ENCODE measurements around a stretch of chr20.

- RRBS: 2% methylated on average over 5 of the region's 7 CpGs
These were observed 78.5 kb downstream of the CBFA2T2 start for GRCh38 chr20:33568429-33568774.

GRCh38 chr20:33624304-33625137, 37.6 kb upstream of the C20orf144 start:
- RRBS: no CpG with 5 or more reads among the region's 9 CpGs

DNA sequence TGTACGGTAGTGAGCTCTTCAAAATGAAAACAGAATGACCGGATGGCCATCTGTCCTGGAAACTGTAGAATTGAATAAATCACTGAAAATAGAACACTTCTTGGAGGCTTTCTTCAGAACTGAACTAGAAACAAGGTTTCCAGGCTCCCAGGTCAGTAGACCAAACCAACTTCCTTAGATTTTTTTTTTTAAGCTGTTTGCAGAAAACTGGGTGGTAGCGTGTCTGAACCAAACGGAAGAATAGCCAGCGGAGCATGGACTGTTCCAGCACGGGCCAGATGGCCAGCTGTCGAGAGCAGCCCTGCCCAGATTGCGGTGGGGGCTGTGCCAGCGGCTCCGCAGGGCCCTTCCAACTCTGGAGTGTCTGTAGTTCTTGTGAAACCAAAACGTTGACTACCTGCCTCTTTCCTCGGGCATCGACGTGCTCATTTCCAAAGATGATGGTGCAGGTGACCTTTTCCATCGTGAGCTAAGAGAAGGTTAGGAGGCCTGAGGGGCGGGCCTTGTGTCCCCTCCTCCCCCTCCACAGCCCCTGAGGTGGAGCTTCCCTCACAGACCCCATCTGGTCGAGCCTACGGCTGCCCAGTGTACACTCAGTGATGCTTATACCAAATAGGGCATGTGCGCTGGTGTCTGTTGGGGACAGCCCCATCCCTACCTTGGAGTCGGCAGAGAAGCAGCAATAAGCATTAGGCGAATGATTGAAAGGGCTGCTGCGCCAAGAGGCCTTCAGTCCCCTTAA, 13.0 kb upstream of the C20orf144 start:
- RRBS: no CpG with 5 or more reads among the region's 22 CpGs

DNA sequence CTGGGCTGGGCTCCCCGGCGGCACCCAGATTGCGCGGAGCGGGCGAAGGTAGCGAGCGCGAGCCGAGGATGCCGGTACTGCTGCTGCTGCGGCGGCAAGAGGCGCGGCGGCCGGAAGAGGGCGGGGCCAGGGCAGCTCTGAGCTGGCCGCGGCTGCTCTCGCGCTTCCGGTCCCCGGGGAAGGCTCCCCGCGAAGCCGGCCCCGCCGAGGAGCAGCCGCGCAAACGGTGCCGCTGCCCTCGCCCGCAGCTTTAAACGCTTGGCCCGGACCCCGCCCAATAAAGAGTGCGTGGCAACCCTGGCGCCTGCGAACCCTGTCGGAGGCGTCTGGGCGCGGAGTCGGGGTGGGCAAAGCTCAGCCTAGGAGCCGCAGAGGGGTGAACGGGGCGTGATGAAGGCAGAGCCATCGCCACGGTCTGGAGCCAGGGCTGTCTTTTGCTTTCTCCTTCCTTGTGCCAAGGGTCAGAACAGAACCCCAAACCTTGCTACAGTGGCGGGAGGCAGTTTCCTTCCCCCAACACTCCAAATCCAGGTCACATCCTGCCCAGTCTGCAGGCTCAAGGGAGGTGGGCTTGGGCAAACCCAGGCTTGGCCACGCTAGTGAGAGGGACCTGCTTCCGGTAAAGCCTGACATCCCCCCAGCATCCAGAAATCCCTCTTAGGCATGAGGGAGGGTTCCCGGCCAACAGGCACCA, 1.6 kb downstream of the C20orf144 start:
- RRBS: 1% methylated on average over 36 of the region's 55 CpGs

DNA sequence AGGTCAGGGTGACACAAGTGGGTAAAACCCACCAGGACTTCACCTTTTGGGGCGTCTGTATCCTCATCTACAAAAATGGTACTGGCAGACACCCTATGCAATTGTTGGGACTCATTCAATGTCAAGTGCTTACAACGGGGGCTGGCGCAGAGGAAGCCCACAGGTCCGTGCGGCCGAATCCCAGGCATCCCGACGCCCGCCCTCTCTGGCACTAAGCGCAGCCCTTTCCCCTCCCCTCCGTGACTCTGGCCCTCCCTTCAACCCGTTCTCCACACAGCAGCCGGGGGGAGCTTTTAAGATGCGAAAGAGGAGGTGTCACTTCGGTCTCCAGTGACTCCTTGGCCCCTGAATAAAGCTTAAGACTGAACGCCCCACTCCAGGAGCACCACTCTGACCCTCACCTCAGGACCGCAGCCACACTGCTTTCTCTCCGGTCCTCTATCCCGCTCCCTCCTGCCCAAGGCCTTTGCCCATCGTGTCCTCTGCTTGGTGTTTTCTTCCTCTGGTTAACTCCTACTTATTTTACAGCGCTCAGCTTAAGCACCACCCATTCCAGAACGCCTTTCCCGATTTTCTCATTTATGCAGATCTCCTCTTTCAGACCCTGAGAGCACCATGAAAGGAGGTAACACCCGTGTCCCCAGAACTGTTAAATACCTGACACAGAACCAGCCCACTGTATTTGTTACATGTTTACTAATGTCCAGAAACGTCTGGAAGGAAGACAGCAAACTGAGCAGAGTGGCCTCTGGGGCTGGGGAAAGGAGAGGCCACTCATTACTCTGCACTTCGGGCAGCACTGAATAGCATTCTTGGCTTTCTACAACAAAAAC, 653 bp upstream of the NECAB3 start:
- RRBS: no CpG with 5 or more reads among the region's 26 CpGs

DNA sequence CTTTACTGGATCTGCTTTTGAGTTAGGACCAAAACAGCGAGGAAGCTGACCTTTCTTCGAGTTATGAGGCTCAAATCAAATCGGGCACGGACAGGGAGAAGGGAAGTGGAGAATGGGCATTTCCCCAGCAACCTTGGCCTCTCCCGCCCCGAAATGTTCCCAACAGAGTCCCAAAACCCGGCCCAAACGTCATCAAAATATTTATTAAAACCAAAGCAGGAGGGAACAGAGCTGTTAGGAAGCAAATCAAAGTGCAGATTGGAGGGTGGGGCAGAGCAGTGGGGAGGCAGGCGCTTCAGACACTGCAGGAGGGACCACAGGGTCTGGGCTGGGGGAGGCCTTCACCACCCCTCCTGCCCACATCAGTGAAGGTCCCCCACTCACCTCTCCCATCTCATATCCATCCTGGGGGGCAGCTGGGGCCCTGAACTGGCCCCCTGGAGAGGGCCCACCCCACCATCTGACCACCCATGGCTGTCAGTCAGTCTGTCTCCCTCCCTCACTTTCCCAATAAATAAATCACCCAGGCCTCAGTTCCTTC, 1.3 kb upstream of the NECAB3 start:
- RRBS: no CpG with 5 or more reads among the region's 9 CpGs

DNA sequence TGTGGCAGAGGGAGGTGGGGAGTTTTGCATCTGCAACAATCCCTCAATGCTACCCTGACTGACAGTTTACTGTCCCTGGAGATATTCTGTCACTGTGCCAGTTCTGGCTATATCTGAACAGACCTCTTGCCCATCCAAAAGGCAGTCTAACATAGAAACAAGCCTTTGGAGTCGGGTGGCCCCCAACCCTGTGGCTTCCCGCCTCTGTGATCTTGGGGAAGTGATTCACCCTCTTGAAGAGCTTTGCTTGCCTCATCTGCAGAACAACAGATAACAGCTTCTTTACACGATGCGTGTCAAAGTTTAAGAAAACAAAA, 3.8 kb upstream of the E2F1 start:
- RRBS: no CpG with 5 or more reads among the region's 4 CpGs

- RRBS: no CpG with 5 or more reads among the region's 5 CpGs
These were observed 16.8 kb upstream of the E2F1 start for GRCh38 chr20:33702967-33703341.

DNA sequence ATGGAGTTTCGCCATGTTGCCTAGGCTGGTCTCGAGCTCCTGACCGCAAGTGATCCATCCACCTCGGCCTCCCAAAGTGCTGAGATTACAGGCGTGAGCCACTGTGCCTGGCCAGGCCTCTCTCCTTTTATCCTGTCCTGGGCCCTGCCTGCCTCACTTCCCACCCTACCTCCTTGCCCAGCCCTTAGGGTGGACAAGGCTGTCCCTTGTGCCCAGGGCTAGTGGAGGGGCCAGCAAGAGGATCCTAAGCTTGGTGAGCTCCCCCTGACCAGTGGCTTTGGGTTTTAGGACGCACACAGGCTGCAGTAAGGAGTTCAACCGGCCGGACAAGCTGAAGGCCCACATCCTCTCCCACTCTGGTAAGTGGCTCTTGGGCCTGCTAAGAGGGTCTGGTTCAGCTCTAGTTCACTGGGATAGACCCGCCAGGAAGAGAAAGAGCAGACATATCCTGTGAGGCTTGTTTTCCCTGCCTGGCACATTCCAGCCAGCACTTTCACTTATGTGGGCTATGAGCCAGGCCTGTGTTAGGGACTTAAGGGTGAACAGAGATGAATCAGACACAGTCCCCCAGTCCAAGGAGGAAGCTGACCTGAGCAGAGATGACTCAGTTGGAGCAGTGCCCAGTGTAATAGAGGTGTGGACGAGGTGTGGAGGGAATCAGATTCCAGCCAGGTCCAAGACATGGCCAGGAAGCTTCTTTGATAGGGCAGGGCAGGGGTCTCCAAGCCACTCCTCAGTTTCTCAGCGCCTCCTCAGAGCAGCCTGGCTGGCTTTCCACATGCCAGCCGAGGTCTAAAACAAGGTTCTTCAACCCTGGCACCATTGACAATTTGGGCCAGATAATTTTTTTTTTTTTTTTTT, 21.7 kb upstream of the CHMP4B start:
- RRBS: no CpG with 5 or more reads among the region's 12 CpGs

GRCh38 chr20:33796544-33797460, 14.3 kb upstream of the CHMP4B start:
- RRBS: no CpG with 5 or more reads among the region's 8 CpGs

DNA sequence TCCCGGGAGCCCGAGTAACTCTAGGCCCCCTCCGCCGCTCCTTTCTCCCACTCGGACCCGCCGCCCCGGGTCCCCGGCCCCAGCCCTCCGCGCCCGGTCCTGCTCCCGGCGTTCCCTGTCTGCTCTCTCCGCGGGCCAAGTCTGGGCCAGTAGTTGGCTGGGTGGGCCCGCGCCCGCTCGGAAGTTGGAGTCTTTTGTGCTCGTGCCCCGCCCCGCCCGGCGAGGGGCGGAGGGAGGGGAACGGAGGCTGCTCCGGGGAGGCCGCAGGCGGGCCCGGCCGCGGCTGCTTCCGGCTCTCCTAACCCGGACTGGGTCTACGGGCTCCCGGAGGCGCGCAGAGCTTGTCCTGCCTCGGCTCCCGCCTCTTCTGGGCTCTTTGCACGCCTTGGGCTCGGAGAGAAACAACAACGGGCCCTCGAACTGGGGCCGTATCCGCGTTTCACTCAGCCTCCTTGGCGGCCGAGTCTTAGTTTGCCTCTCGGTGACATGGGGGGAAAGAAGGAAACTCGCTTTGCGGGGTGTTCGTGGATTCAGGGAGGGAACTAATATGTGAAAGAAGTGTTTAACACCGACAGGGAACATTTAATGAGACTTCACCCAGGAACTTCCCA, 654 bp downstream of the RALY start:
- RRBS: 1% methylated on average over 16 of the region's 55 CpGs

DNA sequence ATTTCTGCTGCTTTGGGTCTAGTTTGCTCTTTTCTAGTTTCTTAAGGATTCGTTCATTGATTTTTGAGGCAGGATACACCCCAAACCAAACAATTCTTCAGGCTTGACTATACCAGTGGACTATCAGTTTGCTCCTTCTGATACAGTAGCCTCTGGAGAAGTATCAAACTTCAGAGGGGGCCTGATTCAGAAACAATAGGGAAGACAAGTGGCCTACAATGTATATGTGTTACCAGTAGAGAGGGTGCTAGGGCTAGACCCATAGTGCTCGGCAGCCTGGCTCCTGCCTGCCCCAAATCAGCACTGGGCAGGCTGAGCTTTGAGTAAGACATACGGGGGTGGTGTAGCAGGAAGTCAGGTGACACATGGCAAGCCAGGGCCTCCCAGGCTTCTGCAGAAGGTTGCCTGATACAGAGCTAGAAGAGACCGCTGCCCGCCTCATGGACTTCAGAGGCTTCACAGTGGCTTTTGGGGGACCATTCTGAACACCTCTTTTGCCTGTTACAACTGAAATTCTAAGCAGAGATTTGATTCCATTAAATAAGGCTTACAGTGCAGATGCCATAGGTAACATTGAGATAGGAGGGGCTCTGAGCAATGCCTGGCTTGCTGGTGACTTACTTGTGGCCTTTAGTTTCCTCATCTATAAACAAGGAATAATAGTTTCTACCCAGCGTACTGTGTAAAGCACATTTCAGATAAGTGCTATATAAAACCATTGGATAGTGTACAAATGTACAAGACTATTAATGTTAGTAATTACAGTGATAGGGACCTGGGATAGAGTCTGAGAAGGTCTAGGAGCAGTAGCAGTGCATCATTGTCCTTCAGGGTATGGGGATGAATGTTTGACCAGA, 43.5 kb downstream of the RALY start:
- RRBS: no CpG with 5 or more reads among the region's 6 CpGs

DNA sequence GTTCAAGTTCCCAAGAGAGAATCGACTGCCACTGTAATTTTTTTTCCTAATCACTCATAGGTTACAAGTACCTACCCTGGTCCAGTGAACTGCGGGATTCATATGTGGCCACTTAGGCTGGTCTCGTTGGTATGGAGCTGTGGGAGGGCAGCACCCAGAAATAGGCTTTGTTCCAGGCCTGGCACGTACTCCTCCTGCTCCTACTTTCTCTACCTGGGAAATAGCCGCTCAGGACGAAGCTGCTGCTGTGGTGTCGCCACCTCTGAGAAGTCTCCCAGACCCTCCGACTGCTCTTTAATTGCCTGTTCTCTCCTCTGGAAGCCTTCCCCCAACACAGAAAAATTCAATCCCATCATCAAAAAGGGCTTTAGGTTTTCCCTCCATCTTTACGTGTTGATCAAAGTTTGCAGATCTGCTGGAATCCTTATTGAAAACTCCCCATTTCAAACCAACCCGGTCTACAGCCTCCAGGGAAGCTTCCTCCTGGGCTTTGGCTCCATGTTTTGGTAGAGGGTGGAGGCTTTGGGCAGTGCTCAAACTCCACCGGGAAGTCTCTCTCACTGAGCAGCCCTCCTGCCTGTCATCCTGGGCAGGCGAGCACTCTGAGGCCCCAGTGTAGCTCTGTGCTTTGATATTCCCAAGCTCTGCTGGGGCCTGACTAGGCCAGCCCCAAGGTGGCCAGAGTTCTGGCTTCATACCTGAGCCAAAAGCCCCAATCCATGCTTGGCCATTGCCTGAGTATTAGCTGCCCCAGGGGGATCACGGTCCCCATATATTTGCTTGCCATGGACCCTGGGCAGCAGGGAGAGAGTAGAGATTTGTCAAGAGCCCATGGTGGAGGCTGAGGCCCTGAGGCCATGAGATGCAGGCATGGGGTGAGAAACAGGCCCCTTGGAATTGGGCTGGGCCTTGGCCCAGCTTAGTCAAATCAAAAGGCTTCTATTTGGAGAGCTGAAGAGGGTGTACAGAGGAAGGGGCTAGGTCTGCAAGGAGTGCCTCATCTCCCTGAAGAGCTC, 30.6 kb downstream of the EIF2S2 start:
- RRBS: 95% methylated on average over 2 of the region's 13 CpGs

- RRBS: no CpG with 5 or more reads among the region's 4 CpGs
These were observed 1.3 kb downstream of the EIF2S2 start for GRCh38 chr20:34110687-34111123.

DNA sequence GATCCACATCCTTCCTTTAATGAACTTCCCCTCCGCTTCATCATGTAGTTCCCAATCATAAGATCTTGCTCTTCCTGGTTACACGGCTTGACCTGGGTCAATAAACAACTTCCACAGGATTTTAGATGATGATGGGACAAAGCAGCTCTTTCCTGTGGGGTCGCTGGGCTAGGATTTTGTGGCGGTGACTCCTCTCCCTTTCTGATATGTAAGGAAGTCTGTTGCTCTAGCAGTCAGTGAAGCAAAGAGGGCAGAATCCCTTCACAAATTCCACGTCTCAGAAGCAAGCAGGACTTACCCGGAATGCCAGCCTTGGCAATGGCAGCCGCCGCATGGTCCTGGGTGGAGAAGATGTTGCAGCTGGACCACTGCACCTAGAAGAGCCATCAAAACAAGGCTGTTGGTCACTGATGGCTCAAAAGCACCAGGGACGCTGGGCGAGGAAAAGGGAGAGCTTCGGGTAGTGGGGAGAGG, 9.3 kb downstream of the AHCY start:
- RRBS: no CpG with 5 or more reads among the region's 11 CpGs

GRCh38 chr20:34514922-34516008, 957 bp upstream of the DYNLRB1 start:
- RRBS: 27% methylated on average over 3 of the region's 42 CpGs

DNA sequence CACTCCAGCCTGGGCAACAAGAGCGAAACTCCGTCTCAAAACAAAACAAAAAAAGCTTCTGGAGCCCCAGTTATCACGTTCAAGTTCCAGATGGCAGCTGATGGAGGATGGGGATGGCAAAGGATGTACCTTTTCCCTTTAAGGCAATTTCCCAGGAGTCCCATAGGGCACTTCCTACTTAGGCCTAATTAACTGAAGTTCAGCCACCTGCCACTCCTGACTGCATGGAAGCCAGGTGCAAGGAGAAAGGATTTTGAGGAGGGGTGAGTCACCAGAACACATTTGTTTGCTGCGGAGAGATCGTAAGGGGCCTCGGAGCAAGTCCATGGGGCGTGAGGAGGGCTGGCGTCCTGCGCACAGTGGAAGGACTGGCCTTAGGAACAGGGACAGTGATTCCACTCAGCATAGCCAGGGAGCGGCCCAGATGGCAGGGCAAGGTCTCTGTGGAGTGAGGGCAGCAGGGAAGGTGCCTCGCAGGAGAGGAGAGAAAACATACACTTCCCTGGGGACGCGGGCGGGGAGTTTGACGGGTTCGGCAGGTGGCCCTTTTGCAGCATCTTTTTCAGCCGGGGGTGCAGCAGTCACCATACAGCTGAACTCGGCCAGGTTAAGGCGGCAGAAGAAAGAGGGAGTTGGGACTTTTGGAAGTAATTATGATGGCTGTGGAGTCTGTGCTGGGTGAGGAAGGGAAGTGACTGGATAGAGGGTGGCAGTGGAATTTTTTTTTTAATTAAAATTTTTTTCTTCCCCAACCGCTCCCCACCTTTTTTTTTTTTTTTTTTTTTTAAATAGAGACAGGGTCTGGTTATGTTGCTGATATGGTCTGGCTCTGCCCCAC, 11.6 kb upstream of the MAP1LC3A start:
- RRBS: no CpG with 5 or more reads among the region's 20 CpGs

DNA sequence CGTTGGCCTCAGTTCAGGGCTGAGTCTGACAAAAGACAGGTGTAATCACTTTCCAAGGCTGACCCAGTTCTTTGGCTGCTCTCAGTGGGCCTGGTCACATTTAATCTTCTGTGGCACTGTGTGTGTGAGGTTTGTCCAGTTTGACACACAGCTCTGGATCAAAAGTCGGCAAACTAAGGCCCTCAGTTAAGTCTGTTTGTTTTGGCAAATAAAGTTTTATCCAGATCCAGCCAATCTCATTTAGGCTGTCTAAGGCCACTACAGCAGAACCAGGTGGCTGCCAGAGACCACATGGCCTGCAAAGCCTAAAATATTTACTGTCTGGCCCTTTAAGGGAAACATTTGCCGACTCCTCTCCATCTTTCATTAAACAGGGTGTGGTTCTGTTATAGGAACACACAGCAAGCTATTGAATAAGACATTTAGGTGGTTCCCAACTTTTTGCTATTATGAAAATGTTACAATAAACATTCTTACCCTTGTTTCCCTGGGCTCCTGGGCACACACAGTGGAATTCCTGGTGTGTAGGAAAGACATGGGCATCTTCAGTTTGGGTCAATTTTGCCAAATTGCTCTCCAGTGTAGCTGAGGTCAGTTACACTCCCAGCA, 4.9 kb upstream of the MAP1LC3A start:
- RRBS: no CpG with 5 or more reads among the region's 3 CpGs

GRCh38 chr20:34583381-34583996, 25.0 kb downstream of the MAP1LC3A start:
- RRBS: 91% methylated on average over 5 of the region's 7 CpGs

DNA sequence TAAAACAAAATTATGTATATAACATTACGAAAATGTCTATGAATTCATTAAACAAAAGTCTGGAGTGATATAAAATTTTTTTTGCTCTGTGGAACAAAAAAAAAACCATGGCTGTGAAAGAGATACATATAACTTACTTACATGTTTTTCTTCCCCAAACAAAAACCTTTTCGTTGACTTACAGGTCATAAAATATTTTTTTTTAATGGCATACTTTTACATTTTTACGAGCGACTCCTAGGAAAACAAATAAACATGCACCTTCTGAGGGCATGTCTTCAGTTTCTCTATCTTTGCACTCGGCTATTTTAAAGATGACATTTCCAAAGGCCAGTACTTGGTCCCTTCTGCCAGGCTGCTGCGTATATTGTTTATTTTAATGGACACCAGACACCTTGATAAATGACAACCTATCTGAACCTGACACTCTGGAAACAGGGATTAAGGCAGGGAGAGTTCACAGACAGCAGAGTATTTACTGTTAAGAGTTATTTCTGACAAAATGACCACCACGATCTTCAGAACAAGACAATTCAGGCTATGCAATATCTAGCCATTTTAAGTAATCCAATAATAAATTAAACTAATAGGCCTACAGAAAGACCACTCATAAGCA, 49.4 kb downstream of the PIGU start:
- RRBS: no CpG with 5 or more reads among the region's 7 CpGs

Data from BE2C (cell line).